Smooth muscle cell (in vitro differentiated cells): Measurements from ENCODE around the genes RRAS2 and INSC.

DNA sequence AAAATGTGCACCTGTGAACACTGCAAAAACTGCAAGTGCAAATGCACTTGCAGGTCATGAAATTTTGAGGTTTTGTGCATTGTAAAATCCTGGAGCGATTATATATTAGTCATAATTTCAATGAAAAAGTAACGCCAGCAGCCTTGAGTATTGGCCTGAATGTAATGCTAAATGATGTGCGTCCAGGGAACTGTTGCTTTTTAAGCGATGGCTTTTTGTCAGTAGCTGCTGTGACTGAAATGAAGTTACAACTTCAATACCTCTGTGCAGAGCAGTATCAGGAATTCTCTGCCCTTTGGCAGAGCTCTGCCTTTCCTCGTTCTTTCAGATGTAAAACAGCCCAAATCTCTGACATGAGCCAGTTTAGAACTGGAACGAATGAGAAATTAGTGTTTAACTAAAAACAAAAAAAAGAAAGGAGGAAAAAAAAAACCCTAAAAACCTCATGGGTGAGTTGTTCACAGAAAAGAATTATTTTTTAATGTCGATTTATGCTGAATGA, 146.5 kb upstream of the RASSF10 start:
- RAMPAGE, long total RNA, result no peak

GRCh38 chr11:12864296-12864664, 144.8 kb upstream of the RASSF10 start:
- RAMPAGE, long total RNA, result no peak

- RAMPAGE, long total RNA, result no peak
These were observed 120.1 kb upstream of the RASSF10 start for GRCh38 chr11:12888621-12889761.

GRCh38 chr11:13007929-13008376, 1.2 kb upstream of the RASSF10 start:
- RAMPAGE, long total RNA, result no peak

DNA sequence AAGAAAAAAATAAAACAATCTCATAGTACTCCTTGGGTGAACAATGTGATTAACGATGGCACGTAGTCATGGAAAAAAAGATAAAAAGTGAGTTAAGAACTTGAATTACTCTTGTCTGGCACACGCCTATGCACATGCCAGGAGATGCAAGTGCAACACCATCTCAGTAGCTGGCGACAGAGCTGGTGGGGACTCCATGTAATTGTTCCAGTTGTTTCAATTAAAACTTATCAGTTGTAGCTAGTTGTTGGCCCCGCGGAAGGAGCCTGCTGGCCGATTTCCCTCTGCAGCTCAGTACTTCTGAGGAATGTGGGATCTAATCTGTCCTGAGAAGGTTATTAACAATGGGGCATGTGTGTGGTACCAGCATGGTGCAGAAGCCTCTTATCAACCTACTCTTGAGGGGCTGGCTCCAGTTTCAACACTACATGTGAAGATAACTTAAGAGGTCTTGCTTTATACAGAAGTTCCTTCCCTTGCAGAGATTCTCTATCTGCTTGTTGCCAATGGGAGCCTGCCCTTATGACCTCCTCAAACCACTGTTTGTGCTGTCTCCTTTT, 3.2 kb downstream of the RASSF10 start:
- RAMPAGE, long total RNA, result no peak

- RAMPAGE, long total RNA, result no peak
These were observed 22.8 kb downstream of the BTBD10 start for GRCh38 chr11:13439902-13440968.

- RAMPAGE, long total RNA, result no peak
These were observed 32.8 kb downstream of the FAR1 start for GRCh38 chr11:13701185-13701739.

- RAMPAGE, long total RNA, result no peak
These were observed 64.4 kb downstream of the SPON1 start for GRCh38 chr11:14026869-14027307.

DNA sequence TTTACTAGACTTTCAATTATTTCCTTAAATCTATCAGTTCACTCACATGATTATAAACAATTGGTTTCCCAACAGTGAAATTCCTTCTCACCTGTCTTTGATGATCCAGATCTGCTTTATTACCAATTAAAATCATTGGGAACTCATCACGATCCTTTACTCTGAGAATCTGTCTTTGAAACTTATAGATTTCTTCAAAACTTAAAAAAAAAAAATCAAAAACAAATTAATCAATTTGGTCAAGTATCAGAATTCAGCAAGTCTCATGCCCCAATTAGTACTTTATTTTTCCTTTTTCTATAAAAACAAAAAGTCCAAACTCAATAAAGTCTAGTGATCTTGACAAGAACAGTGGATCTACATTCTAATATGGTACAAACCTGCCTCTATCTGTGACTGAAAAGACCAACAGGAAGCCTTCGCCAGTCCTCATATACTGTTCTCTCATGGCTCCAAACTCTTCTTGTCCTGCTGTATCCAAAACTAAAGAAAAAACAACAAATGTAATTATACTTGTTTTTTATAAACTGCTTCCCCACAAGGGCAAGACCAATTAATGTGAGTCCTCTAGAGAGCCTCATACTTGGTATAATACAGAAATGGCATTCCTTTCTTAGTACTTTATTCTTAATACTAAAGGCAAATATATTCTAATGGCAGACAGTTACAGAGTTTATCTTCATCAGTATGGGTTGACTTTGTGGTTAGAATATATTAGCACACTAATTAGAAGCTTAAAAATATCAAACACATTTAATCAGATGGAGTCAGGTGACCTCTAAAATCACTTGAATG, 64.4 kb downstream of the RRAS2 start:
- RAMPAGE, long total RNA, result no peak

DNA sequence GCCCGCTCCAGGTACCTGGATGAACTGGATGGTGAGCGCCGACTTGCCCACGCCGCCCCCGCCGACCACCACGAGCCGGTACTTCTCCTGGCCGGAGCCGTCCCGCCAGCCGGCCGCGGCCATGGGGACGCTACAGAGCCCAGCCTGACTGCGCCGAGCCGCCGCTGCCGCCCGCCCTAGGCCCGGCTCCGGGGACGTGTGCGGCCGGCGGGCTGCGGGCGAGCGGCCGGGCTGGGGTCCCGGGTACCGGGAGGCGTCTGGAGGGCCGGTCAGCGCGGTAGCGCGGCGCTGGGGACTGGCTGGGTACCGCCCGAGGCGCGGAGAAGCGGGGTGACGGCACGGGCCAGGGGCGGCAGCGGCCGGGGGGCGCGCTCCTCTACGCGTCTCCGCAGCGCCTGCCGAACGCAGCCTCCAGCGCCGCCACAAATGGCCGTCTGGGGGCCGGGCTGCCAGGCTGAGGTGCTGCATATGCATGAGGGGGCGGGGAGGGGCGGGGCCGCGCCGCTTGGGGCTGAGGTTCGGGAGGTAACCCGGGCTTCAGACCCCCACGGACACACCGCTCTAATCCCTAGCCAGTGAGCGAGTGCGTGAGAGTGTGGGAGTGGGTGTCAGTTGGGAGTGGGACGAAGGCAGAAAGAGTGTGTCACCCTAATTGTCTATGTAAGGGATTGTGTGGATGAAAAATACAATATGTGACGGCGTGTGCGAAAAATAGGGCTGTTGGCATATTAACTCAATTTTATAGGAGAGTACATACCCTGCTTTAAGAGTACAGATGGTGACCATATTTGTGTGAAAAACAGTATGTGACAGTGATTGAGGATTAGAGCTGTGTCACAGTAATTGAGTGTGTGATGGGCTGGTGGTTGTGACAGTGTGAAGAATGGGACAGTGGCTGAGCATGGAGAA, at the start of gene RRAS2:
Gene RRAS2, minus strand, starts transcription at position 436 of the 909 bp plus-strand sequence.
- RAMPAGE, long total RNA, result no peak

- RAMPAGE, long total RNA, result no peak
These were observed 4.3 kb downstream of the COPB1 start for GRCh38 chr11:14494958-14495964.

- RAMPAGE, long total RNA, result no peak
These were observed 19.9 kb upstream of the PSMA1 start for GRCh38 chr11:14539914-14540671.

GRCh38 chr11:14653656-14654242, 10.1 kb downstream of the PDE3B start:
- RAMPAGE, long total RNA, result no peak

GRCh38 chr11:14974102-14974502, 2.0 kb upstream of the CALCA start:
- RAMPAGE, long total RNA, result no peak

GRCh38 chr11:15114367-15115383, at the start of gene INSC:
Gene INSC, plus strand, starts transcription at chr11:15114923.
- RAMPAGE, long total RNA, result no peak

DNA sequence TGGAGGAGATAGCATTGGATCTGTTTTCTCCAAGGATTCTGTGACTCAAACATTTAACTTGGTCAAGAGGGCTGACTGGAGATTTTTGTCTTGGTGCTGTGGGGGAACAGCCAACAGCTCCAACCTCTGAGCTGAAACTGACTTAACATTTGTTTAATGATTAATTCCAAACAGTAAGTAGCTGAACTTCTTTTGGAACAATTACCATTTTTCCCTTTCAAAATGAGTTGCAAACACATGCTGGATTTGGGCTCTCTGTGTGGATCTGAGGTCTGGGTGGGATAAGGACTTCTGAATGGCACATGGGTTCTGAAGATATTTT, 80.3 kb downstream of the INSC start:
- RAMPAGE, long total RNA, result no peak

DNA sequence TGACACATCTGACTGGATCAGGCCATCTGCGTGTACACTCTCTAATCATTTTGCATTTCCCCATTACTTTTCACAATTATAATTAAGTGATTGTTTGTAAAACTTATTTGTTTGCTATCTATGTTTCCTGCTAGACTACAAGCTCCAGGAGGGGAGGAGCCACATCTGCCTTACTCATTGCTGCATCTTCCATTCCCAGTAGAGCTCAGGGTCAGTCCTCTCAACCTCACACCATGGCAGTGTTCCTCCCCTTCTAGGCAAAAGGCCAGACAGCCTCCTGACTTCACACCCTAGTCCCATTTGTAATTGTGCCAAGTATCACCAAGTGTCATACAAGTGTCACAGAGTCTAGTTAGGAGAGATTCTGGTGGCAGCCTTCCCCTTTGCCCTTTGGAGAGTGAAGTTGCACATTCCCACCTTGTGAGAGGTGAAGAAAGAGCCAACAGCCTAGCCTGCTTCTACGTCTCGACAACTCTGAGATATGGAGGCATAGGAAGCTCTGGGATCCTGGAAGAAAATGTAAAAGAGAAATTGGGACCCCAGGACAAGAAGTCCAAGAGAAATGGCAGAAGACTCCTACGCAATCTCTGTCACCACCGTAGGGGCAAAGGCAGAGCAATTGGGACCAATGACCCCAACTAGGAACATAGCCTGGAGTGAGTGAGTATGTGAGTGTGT, 490.4 kb downstream of the INSC start:
- RAMPAGE, long total RNA, result no peak

DNA sequence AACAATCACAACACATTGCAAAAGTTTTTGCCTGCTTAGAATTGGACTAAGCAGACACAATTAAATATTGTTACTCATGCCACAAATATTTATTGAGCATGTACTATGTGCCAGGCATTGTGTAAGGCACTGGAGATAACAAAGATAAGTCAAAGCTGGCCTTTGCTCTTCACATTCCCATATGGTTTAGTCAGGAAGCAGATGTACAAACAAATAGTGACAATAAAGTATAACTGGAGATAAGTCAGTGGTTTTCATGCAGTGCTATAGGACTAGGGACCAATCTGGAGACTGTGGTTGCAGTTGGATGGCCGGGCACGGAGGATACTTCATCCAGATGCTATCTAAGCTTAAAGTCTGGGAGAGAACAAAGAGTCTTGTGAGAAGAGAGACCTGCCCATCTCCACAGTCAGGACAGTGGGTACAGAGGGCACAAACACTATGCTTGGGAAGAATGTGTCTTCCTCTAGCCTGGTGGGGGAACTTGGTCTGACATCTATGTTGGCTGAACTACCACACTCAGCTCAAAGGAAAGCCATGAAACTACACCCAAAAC, 550.8 kb downstream of the INSC start:
- RAMPAGE, long total RNA, result no peak

DNA sequence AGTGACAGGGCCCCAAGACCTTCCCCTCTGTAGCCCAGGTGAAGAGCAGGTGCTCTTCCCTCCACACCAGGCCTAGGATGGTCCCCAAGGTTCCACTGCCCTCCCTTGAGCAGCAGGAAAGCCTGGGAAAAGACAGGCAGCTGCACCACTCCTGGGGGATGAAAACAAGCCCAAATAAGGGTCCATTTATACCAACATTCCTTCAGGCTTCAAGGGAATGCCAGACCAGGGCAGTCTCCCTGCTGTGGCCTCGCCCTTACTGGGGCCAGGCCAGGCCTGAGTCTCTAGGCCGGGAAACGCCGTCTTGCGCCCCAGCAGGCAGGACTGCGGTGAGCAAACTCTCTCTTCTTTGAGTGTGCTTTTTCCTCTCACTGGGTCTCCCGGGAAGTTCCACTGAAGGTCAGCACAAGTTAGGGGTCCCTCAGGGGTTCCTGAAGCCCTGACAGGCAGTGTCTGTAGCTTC, 443.5 kb downstream of the SOX6 start:
- RAMPAGE, long total RNA, result no peak

GRCh38 chr11:15967000-15967535, 389.3 kb downstream of the SOX6 start:
- RAMPAGE, long total RNA, result no peak